Mesangial cell (primary cell): ENCODE measurements around a stretch of chr10.

- RAMPAGE, long total RNA = no peak
These were observed 36.5 kb downstream of the BAG3 start for GRCh38 chr10:119687709-119687986.

- RAMPAGE, long total RNA = no peak
These were observed 41.8 kb downstream of the MCMBP start for GRCh38 chr10:119830560-119831569.

- RAMPAGE, long total RNA = no peak
These were observed 37.3 kb downstream of the MCMBP start for GRCh38 chr10:119835414-119835677.

GRCh38 chr10:119852788-119853377, 19.8 kb downstream of the MCMBP start:
- RAMPAGE, long total RNA = no peak

GRCh38 chr10:120239966-120240404, 217.0 kb upstream of the PLPP4 start:
- RAMPAGE, long total RNA = no peak

GRCh38 chr10:120906715-120907224, 55.6 kb downstream of the WDR11 start:
- RAMPAGE, long total RNA = no peak

GRCh38 chr10:120980582-120981085, 129.5 kb downstream of the WDR11 start:
- RAMPAGE, long total RNA = no peak

DNA sequence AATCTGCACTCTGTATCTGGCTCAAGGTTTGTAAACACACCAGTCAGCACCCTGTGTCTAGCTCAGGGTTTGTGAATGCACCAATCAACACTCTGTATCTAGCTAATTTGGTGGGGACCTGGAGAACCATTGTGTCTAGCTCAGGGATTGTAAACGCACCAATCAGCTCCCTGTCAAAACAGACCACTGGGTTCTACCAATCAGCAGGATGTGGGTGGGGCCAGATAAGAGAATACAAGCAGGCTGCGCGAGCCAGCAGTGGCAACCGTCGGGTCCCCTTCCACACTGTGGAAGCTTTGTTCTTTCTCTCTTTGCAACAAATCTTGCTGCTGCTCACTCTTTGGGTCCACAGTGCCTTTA, 232.2 kb downstream of the FGFR2 start:
- RAMPAGE, long total RNA = no peak

GRCh38 chr10:121418759-121419071, 179.5 kb downstream of the FGFR2 start:
- RAMPAGE, long total RNA = no peak

- RAMPAGE, long total RNA = no peak
These were observed 73.0 kb downstream of the FGFR2 start for GRCh38 chr10:121525033-121525761.

GRCh38 chr10:121973474-121973957, 1.5 kb downstream of the NSMCE4A start:
- RAMPAGE, long total RNA = no peak

DNA sequence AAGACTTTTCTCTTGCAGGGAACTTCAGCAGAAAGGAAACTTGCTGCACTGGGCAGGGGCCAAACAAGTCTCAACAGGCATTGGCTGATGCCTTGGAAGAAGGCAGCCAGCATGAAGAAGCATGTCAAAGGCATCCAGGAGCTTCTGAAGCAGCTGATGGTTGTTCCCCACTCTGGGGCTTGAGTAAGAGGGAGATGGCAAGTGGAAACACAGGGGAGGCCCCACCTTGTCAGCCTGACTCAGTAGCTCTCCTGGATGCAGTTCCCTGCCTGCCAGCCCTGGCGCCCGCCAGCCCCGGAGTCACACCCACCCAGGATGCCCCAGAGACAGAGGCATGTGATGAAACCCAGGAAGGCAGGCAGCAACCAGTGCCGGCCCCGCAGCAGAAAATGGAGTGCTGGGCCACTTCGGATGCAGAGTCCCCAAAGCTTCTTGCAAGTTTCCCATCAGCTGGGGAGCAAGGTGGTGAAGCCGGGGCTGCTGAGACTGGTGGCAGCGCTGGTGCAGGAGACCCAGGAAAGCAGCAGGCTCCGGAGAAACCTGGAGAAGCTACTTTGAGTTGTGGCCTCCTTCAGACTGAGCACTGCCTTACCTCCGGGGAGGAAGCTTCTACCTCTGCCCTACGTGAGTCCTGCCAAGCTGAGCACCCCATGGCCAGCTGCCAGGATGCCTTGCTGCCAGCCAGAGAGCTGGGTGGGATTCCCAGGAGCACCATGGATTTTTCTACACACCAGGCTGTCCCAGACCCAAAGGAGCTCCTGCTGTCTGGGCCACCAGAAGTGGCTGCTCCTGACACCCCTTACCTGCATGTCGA, 96.7 kb downstream of the TACC2 start:
- RAMPAGE, long total RNA = no peak

DNA sequence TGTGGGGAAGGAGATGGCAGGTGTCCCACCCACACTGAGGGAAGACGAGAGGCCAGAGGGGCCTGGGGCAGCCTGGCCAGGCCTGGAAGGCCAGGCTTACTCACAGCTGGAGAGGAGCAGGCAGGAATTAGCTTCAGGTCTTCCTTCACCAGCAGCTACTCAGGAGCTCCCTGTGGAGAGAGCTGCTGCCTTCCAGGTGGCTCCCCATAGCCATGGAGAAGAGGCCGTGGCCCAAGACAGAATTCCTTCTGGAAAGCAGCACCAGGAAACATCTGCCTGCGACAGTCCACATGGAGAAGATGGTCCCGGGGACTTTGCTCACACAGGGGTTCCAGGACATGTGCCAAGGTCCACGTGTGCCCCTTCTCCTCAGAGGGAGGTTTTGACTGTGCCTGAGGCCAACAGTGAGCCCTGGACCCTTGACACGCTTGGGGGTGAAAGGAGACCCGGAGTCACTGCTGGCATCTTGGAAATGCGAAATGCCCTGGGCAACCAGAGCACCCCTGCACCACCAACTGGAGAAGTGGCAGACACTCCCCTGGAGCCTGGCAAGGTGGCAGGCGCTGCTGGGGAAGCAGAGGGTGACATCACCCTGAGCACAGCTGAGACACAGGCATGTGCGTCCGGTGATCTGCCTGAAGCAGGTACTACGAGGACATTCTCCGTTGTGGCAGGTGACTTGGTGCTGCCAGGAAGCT, 98.2 kb downstream of the TACC2 start:
- RAMPAGE, long total RNA = no peak

- RAMPAGE, long total RNA = no peak
These were observed 113.0 kb downstream of the TACC2 start for GRCh38 chr10:122101817-122102421.

DNA sequence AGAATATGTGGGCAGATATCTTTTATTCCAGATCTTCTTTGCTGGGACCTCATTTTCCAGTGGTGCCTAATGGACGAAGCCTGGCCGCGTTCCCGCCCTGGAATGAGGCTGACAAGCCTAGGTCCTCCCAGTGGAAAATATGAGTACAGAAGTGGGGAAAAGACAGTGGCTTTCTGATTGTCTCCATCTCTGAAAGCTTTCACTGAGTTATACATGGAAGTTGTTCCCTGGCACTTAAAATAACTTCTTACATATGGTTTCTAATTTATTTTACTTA, 139.4 kb downstream of the TACC2 start:
- RAMPAGE, long total RNA = no peak

DNA sequence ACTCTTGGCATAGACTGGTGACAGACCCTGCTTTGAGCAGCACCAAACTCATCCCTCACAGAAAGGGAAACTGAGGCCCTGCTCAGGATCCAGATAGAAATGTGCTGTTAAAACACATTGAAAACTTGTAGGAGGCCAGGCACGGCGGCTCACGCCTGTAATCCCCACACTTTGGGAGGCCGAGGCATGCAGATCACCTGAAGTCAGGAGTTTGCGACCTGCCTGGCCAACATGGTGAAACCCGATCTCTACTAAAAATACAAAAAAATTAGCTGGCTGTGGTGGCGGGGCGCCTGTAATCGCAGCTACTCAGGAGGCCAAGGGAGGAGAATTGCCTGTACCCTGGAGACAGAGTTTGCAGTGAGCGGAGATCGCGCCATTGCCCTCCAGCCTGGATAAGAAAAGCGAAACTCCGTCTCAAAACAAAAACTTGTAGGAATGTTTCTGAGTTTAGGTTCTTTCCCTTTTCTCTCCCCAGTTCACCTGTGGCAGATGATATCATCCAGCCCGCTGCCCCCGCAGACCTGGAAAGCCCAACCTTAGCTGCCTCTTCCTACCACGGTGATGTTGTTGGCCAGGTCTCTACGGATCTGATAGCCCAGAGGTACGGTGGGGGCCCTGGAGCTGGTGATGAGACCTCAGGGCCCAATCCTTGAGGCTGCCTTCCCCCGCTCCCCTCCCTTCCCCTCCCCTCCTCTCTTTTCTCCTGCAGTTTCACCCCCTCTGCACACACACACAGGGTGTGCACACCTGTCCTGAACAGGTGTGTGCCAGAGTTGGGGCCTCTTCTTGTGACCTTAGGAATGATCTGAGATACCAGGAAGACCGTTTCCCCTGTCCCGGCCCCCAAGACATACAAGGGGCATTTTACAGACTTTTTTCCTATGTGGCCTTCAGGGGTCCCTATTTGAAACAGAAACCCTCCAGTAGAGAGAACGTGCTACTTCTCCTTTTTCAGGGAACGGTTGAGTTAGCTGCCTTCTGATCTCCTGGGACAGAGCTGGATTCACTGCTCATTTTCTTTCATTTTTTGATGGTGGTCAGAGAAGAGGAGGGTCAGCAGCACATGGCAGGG, 138.6 kb upstream of the BTBD16 start:
- RAMPAGE, long total RNA = no peak

DNA sequence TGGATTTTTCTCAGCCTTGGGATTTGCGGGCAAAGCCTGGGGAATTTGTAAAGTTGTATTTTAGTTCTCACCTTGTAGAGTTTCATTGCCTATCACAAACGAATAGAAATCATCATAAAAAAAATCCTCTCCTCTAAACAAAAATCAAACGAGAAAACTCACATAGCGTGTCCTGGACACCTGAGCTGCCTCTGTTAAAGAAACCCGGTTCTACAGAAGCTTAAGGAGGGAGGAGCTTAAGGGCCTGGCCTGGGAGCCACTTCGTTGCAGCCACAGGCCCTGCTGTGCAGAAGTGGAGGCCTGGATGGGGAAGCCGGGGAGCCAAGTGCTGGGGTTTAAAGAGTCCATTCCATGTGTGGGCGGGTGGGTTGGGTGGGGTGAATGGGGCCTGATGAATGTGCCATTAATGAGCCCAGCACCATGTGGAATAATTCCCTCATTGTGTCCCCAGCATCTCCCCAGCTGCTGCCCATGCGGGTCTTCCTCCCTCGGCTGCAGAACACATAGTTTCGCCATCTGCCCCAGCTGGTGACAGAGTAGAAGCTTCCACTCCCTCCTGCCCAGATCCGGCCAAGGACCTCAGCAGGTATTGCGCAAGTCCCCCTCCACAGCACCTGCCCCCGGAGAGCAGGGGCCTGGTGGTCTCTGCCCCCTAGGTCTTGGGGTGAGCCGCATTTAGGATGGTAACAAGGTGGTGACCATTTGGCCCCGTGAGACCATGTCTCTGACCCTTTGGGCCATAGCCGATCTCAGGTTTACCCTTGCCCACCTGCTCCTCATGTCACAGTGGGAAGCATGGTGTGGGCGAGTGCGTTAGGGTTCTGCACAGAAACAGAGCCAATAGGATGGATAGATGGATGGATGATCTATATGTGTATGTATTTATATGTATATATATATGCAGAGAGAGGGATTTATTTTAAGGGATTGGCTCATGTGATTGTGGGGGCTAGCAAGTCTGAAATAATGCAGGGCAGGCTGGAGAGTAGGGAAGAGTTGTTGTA, 127.7 kb upstream of the BTBD16 start:
- RAMPAGE, long total RNA = no peak

DNA sequence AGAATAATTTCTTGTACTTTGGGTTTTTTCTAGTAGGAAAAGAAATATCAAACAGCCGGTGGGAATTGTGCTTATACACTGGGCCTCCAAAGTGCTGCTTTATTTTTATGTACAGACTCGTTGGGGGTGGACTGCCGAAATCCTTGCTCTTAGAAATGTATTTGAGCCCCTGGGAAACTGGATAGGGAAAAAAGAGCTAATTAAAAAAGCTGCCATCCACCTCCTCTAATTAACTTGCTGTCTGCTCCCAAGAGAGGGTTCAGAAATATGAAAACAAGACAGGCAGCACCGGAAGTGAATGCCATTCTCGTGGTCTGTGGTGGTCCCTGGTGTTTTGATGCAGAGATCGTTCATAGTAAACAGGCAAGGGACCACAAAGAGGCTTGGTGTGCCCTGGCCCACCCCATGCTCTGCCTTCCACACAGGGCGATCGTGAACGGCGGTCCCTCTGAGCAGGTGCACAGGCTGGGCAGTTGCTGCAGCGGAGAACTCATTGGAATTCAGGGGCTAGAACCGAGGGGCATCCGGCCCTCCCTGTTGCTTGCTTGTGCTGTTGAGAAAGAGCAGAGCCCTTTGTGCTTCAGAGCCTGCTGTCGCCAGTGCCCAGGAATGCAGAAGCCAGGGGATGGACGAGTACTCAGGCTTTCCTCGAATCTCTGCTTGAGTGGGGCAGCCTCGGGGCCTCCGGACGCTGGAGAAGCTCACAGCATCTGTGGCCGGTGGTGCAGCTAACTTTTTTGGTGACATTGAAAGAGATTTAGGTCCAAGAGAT, 79.1 kb upstream of the BTBD16 start:
- RAMPAGE, long total RNA = no peak

DNA sequence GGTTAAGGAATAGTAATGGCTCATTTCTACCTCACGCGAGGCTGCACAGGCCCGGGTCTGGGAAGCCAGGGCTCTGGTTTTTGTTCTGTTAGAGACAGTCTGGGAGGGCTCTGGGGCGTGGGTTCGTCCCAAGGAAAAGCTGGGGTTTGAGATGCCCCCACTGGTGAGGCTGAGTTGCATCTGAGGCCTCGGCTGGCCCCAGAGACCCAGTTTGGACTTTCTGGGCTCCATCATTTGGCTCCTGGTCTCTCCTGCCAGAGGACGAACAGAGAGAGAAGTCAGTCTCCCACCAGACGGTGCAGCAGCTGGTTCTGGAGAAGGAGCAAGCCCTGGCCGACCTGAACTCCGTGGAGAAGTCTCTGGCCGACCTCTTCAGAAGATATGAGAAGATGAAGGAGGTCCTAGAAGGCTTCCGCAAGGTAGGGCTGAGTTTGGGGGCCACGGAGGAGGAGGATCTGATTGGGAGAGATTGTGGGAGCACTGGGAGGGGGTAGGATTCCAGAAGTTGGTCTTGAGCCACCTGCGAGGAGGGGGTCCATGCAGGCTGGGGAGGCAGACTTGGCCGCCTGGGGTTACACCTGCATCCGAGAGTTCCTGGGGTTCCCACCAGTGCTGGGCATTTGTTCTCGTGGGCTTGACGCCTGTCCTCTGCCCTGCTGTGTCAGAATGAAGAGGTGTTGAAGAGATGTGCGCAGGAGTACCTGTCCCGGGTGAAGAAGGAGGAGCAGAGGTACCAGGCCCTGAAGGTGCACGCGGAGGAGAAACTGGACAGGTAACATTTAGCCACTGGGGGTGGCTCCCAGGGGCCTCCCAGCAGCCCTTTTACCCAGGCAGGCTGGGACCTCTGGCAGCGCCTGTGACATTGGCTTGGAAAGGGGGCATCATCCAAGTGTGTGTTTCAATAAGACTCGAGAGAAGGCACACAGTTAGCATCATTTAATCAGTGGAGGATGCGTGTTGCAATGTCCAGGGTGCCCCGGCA, 22.4 kb upstream of the BTBD16 start:
- RAMPAGE, long total RNA = no peak

- RAMPAGE, long total RNA = no peak
These were observed 15.7 kb downstream of the BTBD16 start for GRCh38 chr10:122286711-122287351.